ENCODE data around the gene MME.

DNA sequence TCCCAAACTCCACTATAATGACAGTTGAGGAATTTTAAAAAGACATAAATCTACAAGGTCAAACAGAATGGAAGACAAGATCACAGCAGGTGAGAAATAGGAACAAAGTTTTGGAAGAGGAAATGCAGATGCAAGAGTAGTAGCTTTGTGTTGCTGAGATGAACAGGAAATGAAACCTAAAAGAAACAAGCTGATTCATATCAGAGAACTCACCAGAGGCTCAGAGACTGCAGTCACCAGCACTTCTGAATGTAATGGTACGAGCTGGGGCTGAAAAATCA, 459.9 kb downstream of the RAP2B start:
- PRO-cap = no peak

DNA sequence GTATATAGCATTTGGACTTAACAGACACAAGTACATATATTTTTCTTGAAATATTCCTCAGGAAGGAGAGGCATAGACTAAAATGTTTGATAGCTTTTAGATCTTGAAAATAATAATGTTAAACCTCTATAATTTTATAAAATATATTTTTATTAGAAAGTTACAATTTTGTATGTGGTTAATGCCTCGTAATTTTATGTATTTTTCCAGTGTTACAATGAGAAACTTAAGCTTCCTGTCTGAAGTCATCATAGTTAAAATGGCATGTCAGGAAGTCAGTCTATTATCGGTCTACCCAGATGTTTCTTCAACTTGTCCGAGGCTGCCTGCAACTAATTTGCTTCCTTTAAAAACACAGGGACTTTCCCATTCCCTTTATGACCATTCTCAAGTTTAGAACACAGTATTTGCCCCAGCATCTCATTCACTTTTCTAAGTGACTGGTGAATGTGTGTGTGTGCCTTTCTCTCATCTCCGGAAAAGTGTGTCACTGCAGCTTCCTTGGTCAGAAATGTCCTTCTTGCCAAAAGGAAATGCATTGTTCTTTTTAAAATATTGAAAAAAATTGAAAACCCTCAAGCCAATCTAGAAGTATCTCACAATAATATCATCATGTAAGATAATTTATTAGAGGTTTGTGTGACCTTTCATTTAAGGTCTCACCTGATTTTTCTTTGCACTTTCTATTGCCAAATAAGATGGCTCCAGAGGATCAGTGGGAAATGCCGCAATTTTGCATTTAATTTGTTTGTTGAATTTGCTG, 466.6 kb downstream of the RAP2B start:
- PRO-cap = no peak

- PRO-cap = no peak
These were observed 14.3 kb downstream of the ARHGEF26 start for GRCh38 chr3:154135389-154136006.

GRCh38 chr3:155079408-155080686, at the start of gene MME:
TSS of gene MME (plus strand) at chr3:155080319.
- PRO-cap = bidirectional peak, plus-strand start at chr3:155080004, minus-strand start at chr3:155079927

GRCh38 chr3:155598674-155599096, 146.2 kb downstream of the PLCH1 start:
- PRO-cap = unidirectional peak, plus-strand start at chr3:155598946

GRCh38 chr3:155853731-155853912, 605 bp downstream of the SLC33A1 start:
- PRO-cap = bidirectional peak, plus-strand start at chr3:155854178, minus-strand start at chr3:155853886

DNA sequence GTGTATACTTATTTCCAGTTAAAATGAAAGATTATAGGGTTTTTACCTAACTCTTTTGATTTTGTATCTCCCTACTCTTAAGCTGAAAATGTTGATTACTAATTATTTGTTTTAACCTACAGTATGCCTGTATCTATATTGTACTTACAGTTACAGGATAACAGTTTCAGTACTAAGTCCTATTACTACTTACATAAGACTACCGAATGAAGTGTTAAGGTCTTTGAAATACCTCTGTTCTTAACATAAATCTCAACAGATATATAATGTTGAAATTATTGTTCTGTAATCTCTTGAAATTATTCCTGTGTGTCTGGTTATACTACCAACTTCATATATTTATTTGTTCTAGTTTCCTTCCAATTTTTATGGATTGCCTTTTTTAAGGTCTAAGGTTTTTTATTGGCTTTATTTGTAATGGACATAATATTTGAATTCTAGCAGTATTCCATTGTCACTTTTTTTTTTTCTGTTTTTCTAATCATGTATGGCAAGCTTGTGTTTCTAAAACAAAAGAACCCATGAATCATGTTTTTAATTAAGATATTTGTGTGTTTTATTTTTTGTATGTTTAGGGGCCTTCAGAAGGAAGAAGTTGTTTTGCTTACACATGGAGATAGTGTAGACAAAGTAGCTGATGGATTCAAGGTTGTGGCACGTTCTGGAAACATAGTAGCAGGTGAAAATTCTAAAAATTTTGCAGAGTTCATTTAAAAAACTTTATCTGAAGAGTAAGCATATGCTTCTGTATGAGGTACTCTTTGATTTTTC, 35.3 kb downstream of the GMPS start:
- PRO-cap = no peak

DNA sequence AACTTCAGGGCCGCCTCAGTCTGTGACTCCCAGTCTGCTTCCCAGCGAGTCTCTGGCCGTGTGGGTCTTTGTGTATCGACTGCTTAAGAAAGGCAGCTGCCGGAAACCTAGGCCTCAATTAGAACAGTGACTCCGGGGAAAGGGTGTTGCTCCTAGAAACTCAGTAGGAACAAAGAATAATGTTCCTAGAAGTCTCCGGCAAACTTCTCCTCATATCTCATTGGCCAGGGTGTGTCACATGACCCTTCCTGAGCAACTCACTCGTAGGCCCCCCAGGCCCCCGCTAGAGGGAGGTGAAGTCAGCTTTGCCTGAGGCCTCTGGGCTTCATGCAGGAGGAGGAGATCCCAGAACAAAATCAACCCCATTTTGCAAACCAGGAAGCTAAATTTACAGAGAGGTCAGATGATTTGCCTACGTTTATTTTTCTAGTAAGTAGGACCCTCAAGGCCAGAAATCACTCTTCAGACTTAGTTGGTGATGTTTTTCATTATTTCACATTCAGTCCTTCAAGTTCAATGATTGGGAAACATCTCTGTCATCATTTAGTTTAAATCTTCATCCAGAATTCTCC, 99.1 kb downstream of the SSR3 start:
- PRO-cap = no peak

DNA sequence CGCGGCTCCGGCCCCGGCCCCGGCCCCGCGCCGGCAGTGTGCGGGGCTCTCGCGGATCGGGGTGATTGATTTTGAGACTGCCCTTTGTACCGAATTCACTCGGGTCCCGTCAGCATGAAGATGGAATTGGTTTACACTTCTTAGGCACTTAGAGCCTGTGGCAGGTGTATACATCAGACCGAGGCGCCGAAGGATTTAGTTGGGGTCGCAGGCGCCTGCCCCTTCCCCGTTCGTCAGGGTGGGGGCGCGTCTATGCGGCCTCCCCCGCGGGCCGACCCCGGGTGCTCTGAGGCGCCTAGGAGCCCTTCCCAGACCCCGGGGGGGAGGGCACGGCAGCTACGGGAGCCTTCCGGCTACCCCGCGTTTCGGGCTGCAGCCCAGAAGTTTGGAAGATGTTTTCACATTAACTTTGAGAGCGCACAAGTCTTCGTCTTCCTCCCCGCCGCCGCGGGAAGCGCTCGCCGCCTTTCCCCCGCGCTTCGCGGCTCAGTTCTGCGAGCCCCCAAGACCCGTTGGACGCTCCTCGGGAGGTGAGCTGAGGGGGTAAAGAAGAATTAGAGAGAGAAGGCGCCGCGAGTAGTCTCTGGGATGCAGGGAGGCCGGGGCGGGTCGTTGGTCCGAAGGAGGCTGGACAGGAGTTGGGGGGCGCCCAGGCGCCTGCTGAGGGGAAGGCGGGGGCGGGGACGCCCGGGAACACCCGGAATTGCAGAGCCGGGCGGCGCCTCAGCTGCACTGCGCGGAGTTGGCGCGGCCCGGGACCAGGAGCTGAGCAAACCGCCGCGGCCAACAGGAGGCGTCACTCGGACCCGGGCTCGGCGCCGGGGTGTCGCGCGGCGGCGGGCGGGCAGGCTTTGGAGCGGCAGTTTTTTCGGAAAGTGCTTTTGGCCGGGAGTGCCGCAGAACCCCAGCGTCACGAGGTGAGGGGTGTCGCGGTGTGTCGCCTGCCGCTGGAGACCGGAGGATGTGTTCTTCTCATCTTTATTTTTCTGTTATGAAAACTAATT, 774 bp downstream of the TIPARP start:
- PRO-cap = bidirectional peak, plus-strand start at position 64 of the sequence, minus-strand start outside the sequence; bidirectional peak, plus-strand start at position 799 of the sequence, minus-strand start at position 736 of the sequence

DNA sequence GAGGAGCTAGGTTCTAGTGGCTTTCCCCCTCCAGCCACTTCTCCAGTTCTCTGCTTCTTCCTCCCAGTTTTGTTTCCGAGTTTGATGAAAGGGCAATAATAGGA, 1.3 kb downstream of the TIPARP start:
- PRO-cap = no peak

DNA sequence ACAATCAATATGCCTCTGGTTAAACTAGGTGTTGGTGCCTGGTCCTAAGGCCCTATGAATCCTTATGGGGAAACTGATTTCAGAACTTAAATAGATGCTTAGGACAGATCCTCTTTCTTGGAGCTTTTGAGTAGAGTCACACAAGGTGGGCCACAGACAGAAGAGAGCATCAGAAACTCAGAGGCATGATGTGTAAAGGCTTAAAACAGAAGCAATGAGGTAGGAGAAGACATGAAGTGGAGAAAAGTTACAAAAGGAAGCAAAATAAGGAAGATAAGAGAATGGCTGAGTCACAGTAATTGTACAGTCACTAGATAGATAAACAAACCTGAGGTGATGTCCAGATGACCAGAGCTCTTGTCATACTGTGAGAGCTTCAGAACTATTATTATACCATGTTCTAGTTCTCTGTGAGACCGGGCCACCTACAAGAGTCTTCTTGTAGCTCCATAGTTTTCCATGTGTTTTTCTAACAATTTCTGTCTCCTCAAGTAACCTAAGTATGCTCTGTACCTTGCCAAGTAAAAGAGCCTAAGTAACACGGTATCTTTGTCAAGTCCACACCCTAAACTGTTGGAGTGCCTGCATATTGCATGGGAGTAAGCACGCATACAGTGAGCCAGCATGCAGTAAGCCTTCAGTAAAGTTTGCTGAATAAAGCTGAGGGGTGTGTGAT, 44.5 kb upstream of the LEKR1 start:
- PRO-cap = no peak

- PRO-cap = no peak
These were observed 52.9 kb downstream of the CCNL1 start for GRCh38 chr3:157107145-157107351.

DNA sequence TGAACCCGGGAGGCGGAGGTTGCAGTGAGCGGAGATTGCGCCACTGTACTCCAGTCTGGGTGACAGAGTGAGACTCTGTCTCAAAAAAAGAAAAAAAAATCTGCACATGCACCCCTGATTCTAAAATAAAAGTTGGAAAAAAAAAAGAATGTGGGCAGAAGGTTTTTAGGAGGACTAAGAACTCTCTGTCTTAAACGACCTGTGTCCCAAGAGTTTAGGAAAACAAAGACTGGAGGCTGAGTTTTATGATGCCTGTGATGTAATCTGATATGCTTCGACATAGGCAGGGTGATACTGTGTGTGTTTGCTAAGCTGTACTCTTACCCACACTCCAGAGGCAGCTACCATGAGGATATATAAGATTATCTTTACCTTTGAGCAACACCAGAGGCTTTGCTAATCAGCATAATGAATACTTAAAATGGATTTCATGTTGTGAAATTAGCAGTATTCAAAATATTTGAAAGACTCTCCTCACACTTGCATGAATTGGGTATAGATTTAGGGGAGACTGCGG, 34.2 kb downstream of the CCNL1 start:
- PRO-cap = no peak

DNA sequence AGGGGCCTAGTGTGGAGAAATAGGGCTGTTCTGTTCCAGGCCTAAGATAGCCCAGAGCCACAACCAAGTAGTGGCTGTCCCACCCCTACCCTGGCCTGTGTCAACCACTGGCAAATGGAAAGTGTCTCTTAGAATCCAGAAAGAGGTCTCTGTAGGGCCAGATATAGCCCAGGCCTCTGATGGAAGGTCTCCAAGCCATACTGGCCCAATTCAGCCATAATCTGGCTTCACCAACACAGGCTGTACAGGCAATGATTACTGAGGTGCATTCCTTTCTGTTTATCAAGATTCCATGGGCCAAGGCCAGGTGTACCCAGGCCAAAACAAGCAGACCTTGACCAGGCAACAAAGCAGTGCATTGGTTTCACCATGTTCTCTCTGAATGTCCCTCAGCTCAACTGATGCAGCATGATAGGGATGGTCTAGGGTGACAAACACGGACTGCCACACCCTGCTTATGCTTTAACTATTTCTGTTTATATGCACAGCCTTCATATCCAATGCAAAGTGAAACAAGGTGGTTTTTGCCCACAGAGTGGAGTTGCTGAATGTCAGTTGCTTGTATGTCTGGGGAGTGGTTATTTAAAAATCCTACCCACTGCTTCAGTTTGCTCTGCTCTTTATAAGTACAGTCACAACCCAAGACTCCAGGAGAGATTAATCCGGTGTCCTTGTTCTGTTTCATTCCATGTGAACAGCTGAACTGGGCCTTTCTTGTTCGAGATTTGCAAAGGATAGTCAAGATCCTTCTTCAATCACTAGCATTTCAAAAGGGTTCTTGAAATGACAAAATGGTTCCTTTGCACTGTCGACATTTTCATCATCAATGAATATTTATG, 25.2 kb downstream of the CCNL1 start:
- PRO-cap = no peak

- PRO-cap = no peak
These were observed 4.2 kb downstream of the CCNL1 start for GRCh38 chr3:157155549-157156304.

- PRO-cap = no peak
These were observed 2.2 kb downstream of the CCNL1 start for GRCh38 chr3:157157264-157158706.

DNA sequence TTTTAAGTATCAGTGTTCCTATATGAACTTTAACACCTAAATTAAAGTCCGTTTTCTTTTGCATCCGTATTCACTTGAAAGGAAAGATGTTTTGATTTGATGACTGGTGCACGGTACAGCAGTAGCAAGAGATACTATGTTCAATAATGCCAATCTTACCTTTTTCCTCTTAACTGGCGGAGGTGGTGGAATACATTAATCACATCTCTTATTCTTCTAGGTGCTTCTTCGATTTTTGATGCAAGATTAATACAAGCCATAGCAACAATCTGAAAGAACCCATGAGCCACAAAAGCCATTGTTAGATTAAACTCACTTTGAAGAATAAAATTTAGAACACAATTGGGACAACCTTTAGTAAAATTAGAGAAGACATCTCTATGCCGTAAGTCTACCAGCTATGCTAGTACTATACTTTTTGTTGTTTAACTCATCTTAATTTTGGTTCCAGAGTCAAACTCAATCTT, 1.2 kb downstream of the CCNL1 start:
- PRO-cap = no peak

DNA sequence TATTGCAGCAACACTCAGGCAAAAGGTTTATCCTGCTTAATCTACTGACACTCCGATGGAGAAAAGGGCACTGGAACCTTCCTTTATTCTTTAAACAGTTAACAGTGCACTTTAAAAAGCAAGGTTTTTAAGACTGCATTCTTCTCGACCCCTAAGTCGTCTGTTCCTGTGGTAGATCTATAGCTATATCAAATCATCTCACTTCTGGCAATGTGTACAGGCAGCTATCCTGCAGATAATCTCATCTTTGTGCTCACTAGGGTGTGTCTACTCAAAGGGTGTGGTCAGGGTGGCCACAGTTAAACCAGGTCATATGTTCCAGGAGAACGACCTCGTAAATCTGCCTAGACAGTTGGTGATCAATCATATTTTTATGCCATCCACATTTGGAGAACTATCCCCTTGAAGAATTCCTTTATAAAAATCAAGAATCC, 3.1 kb downstream of the VEPH1 start:
- PRO-cap = no peak

DNA sequence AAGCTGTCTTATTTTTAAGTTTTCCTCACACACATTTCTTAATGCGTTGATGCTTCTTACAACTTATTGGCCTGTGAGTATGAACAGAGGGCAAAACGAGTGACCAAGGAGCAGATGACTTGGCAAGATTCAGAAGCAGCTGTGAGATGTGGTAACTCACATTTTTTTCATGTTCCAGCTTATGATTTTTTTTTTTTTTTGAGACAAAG, 41.5 kb upstream of the VEPH1 start:
- PRO-cap = no peak

DNA sequence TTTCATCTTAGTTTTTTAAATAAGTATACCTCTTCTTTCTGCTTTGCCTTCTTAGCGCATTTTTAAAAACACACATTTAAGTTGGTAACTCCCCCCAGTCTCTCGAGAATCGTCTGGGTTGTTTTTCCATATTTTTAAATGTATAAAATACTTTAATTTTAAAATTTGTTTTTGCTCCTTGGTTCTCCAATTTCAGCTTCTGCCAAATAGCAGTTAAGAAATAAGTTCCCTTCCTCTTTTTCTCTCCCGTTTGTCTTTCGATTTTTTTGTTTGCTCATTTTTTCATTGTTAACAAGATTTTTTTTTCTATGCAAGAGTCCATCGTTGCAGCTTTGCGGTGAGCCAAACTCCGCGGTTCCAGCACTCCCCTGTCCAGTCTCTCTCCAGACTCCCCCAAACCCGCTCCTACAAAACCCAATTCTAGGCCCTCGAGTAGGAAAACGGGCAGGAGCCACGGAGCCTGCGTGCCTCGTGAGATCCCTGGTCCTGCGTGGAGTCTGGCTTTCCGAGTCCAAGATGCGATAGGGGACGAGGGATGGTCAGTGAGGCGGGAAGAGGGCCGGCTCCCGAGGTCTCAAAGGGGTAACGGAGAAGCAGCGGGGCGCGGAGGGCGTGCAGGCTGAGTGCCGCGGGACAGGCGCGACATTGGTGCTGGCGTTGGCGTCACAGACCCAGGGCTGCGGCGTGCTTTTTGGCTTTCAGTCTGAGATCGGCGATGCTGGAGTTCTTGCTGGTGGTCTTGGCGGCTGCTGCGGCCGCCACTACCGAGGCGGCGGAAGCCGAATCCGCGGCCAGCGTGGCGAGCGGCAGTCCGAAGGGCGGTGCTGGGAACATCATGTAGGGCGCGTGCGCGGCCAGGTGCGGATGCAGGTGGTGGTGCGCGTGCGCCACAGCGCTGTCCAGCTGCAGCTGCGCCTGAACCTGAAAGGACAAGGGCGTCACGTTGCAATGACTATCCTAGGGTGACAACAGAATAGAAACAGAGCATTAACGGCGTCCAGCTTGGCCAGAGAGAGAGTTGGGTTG, 8.5 kb downstream of the SHOX2 start:
- PRO-cap = unidirectional peak, minus-strand start at position 763 of the sequence

All from endodermal cell (in vitro differentiated cells).